SJSA1 (cell line): ENCODE measurements around the genes KLHL34, ARX and MAGEB1.

GRCh38 chrX:19725457-19726209 is 161.8 kb downstream of the SH3KBP1 start:
- RAMPAGE, long total RNA, result no peak

- RAMPAGE, long total RNA, result no peak
These were observed 84.6 kb downstream of the SH3KBP1 start for GRCh38 chrX:19802743-19803300.

GRCh38 chrX:20061256-20061781 is 55.4 kb downstream of the MAP7D2 start:
- RAMPAGE, long total RNA, result no peak

DNA sequence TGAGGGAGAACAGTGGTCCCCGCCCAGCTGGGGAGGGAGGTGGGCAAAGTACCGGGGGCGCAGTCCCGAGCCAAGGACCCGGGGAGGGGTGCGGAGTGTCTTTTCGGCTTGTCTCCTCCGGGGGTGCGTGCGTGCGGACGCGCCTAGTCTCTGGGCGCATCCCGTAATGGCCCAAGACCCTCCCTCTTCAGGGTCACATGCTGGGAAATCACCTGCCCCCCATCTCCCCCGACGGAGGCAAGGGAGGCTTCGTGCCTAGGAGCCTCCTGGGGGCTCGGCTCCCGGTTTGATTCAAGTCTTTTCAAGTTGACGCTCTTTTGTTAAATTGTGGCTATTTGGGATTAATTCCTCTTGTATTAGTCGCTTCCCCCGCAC is 609 bp upstream of the RPS6KA3 start:
- RAMPAGE, long total RNA, result no peak

GRCh38 chrX:20267706-20268764 is 1.3 kb upstream of the RPS6KA3 start:
- RAMPAGE, long total RNA, result no peak

DNA sequence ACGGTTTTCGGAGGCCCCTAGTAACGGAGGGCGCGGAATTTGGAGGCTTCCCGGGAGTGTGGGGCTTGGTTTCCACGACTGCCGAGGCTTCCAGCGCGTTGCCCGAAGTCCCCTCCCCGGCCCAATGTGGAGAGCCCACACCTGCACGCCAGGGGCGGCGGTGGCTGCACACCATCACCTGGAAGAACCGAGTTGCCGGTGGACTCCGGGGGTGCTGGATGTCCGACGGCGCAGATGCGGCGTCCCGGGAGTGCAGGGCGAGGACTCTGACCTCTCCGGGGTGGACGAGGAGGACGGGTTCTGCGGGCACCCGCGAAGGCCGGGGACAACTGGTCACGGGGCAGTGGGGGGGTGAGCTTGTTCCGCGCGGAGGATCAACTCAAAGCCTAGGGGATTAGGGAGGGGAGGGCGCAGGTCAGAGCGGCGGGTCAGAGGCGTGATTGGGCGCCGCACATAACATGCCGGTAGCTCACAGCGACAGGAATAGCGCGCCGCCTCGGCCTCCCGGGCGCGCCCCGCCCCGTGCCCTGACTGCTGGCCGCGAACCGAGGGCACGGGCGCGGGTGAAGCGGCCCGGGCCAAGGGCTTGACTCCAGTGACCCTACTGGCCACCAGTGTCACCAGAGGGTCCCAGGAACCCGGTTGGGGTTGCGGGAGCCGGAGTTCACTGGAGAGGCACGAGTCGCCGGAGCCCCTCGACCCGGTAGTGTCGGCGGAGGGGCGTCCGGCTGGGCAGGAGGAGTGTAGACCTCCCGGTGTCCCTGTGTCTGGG is at the start of gene KLHL34:
Gene KLHL34 (minus strand): TSS at position 331 of the 772 bp plus-strand sequence.
- RAMPAGE, long total RNA, result no peak

DNA sequence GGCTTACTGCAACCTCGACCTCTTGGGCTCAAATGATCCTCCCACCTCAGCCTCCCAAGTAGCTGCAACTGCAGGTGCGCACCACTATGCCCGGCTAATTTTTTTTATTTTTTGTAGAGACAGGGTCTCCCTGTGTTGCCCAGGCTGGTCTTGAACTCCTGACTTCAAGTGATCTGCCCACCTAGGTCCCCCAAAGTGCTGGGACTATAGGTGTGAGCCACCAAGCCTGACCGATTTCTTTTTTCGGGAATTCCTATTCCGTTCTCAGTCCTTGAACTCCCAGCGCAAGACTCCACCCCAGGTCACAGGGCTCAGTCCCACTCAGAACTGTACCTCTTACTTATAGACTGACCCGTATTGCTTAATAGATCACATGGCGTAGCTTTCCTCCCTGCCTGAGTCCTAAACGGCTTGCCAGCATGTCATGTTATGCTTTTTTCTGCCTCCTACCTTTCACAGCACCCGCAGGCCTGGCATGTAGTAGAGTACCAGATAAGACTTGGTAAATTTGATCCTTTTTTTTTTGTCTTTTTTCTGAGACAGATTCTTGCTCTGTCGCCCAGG is 22.3 kb downstream of the SAT1 start:
- RAMPAGE, long total RNA, result no peak

DNA sequence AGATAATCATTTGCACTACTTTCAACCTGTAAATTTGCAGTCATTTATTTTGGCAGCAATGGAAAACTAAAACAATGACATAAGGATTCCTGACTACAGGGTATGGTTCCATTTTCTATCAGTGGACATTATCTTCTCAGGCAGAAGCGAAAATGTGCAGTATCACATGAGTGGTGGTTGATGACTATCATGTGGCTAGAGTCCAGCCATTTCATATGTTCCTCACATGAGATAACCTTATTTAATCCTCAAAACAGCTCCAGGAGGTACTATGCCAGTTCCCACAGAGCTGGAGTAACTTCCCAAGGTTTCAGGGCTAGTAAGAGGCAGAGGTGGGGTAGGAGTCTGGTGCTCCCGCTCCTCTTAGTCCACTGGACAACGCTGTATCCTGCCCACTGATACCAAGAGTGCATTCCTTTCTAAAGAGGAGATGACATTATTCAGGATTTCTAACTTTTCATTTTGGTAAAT is 61.8 kb downstream of the SAT1 start:
- RAMPAGE, long total RNA, result no peak

DNA sequence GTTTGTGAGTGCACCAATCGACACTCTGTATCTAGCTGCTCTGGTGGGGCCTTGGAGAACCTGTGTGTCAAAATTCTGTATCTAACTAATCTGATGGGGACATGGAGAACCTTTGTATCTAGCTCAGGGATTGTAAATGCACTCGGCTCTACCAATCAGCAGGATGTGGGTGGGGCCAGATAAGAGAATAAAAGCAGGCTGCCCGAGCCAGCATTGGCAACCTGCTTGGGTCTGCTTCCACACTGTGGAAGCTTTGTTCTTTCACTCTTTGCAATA is 4.3 kb upstream of the EIF2S3 start:
- RAMPAGE, long total RNA, result no peak

DNA sequence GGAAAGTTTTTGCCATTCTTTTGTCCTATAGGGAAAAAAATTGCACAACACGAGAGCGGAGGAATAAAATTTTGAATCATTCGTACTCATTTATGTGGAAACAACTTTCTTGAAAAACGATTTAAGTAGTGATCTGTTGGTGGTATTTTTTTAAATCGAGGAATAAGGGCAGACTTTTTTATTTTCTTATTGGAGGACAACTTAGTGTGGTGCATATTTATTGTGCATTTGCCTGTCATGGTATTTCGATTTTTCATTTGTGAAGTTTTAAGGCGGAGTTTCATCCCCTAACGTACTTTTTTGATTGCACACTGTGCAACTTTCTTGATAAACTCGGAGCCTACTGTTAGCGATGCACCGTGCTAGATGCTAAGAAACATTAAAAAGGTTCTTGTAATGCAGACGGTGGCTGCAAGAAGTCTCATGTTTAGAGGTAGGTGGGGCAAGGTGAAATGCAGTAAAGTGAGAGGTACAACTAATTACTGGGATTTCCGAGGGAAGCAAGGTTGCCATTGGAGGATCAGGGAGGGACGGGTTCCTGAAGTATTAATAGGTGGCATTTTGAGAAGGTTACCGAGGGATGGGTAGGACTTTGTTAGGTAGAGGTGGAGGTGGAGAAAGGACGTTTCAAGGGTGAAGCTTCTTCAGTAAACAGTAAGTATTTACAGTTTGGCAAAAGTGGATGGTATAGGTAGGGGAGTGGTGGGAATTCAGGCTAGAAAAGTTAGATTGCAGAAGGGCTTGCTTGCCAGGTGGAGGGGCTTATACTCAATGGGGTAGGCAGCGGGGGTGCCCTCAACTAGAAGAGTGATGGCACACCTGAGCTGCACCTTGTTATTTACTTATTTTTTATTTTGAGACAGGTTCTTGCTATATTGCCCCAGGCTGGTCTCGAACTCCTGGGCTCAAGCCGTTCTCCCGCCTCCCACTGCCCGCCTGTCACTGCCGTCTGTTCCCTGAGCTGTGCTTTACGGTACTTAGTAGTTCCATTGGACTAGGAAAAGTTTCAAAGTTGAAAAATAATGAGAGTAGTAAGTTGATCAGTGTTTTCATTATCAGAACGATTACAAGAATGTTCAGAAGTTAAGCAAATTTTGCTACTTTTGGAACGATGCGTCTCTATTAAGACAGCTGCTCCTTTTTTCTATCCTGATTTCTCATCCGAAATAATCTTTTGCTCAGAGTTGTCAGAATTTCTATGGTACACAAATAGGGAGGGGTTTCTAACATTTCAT is 1.7 kb downstream of the ZFX start:
- RAMPAGE, long total RNA, result no peak

- RAMPAGE, long total RNA, result no peak
These were observed 31.5 kb downstream of the ZFX start for GRCh38 chrX:24180914-24181586.

GRCh38 chrX:24880665-24881137 is 135.1 kb downstream of the ARX start:
- RAMPAGE, long total RNA, result no peak

- RAMPAGE, long total RNA, result no peak
These were observed 12.6 kb downstream of the ARX start for GRCh38 chrX:25003050-25003648.

GRCh38 chrX:25011681-25012695 is 3.8 kb downstream of the ARX start:
- RAMPAGE, long total RNA, result no peak

DNA sequence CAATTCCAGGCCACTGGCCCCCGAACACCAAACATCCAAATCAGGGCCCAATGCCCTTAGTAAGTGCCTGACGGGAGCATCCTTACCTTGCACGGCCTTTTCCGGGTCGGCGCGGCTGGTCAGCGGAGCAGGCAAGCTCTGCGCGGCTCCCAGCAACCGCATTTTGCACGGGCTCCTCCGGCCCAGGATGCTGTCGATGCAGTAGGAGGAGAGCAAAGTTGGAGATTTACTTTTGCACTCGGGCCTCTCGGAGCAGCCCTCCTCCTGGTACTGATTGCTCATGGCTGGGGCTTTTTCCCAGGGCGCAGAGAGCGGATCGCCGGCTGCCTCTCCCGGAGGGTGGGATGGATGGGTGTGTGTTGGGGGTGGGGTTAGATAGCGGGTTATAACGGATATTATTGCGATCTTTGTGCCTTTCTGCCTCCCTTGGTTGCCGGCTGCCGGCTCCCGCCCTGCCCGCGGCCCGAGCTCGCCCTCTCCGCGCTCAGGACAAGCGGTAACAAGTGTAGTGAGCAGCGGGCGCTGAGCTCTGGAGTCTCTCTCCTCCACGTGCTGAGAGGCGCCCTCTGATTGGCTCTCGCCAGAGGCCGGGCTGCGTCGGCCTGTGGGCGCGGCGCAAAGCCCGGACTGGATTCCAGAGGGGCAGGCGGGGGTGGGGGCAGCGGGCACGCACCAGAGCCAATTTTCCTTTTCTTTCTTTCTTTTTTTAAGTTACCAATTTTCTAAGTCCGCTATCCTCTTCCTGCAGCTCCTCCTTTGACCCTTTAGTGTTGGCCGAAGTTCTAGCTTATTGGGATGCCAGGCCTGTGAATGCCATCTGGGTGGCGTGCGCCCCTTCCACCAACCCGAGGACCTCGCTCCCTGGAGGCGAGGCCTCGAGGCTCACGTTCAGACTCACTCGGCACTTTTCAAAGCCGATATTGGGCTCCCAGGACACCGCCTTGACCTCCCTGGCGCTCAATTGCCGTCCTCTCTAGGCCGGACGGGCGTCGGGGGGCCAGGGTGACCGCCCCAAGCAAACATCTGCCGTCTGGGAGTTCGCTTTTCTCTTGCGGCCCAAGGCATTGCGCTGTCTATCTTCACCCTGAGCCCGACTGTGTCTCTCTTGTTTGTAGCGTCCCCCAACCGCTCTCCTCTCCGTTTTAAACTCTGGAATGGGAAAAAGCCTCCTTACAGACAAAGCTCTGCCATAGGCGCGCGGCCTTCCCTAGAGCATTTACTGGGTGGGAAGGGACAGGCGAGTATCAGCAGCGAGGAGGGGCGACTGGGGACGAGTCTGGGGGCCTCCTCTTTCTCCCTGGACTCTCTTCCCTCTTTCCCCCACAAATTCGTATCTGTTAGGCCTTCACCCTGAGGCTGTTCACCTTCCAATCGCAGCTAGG is at the start of gene ARX:
Gene ARX (minus strand): TSS at position 510 of the 1,382 bp plus-strand sequence.
- RAMPAGE, long total RNA, result no peak

DNA sequence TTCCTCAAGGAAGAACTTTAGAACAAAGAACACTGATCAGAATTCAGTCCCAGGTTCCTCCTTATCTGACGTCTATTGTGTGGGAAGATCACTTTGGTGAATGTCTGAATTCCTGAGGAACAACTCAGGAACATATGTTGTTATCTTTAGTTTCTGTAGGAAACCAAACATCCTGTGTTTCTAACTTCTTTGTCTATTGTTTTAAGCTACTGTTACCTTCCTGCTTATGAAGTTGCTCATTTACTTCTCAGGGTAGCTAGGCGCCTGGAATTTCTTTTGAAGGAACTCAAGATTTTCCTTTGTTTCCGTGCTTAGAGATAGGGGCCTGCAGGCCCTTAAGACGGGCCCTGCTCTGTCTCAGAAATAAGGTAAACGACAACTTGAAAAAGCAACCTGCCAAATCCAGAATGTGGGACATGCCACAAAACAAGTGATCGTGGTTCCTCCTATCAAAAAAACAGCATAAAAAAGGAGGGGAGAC is 46.2 kb downstream of the MAGEB5 start:
- RAMPAGE, long total RNA, result no peak

GRCh38 chrX:28586842-28587211 is 419 bp upstream of the IL1RAPL1 start:
- RAMPAGE, long total RNA, result no peak

GRCh38 chrX:30243627-30243826 is 1.7 kb downstream of the MAGEB4 start:
- RAMPAGE, long total RNA, result no peak

DNA sequence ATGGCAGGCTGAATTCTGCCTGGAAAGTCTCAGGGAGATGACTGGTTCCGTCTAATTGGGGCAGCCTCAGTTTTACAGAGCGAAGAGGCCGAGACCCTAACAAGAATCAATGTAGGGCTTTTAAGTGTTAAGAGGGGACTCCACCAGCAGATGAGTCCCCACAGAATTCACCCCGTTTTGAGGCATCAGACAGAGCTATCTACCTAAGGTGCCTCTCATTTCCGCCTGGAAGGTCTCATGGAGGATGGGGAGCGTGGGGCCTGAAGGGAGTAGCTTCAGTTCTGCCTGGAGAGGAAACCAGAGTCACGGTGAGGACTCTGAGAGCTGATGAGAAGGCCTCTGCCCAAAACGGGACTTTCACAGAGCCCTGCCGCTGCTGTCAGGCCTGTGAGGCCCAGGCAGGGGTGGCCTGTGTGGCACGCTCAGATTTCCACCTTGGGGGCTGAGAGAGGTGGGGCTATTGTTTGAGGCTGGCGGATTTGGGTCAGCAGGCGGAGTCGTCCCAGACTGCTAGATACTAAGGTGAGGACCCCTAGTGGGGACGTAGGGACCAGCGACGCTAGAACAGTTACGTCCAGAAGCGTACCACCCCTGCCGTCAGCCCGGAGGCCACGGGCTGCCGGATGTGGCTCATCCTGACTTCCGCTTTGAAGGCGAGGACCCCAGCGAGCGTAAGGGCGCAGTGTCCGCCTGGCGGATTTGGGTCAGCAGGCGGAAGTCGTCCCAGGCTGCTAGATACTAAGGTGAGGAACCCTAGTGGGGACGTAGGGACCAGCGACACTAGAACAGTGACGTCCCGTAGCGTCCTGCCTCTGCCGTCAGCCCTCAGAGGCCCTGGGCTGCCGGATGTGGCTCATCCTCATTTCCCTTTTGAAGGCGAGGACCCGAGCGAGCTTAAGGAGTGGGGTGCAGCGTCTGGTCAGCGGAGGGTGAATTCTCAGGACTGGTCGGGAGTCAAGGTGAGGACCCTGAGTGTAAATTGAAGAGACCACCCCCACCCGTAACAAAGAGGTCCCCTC is at the start of gene MAGEB1:
Gene MAGEB1 (plus strand): TSS at position 633 of the 1,019 bp plus-strand sequence.
- RAMPAGE, long total RNA, result no peak

DNA sequence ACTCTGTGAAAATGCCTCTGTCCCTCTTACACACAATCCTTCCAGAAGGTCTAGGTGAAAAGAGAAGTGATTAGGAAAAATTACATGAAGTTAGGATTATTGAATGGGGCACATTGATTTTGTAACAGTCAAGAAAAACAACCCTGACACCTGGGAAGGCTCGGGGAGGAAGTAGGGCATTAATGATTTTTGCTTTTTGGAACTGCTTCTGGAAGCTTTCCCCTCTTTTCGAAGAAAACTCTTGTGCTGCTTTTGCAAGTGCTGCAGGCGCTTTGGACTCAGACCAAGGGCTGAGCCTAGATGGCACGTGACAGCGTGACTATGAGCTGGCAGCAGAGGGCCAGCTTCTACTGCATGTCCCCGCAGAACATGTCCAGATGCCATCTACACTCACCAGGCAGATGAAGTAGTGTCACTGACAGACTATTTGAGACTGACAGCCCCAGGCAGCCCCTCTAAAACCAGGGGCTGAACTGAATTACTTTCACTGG is 6.3 kb downstream of the NR0B1 start:
- RAMPAGE, long total RNA, result no peak